A172 (cell line): ENCODE results near the genes DNAJC8 and ATP5IF1.

GRCh38 chr1:28232244-28233460, at the start of gene DNAJC8:
TSS of gene DNAJC8 (minus strand) at chr1:28233029.
- RAMPAGE, long total RNA = start-site peak on the minus strand at chr1:28233008-28233037, 112 and 1,768 reads in 2 replicates

DNA sequence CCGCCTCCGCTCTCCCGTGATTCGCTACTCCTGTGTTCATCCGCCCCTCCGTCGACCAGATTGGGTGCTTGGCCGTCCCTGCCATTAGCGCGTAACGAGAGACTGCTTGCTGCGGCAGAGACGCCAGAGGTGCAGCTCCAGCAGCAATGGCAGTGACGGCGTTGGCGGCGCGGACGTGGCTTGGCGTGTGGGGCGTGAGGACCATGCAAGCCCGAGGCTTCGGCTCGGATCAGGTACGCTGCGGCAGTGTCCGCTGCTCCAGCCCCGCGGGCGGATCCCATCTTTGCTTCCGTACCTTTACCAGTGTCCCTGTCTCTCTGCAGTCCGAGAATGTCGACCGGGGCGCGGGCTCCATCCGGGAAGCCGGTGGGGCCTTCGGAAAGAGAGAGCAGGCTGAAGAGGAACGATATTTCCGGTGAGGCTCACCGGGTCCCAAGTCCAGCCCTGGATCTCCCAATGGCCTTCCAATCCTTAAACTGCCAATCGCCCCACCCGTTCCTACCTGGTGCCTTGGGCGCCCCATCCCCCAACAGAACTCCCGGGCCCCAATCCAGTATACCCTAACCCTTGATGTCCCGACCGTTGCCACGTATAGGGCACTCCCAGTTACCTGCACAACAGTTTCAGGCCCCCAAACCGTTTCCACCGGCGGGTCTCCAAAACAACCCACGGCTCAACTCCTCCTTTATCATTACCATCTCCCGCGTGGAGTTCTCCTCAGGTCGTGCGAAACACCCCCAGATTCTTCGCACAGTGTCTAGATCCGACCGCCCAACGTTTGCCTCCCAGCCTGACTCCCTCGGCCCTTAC, at the start of gene ATP5IF1:
Gene ATP5IF1, plus strand, starts transcription at position 87 of the 810 bp plus-strand sequence.
- RAMPAGE, long total RNA = start-site peak on the plus strand centred at position 102 of the sequence, 55 bp wide, 1,514 and 3,367 reads in 2 replicates

DNA sequence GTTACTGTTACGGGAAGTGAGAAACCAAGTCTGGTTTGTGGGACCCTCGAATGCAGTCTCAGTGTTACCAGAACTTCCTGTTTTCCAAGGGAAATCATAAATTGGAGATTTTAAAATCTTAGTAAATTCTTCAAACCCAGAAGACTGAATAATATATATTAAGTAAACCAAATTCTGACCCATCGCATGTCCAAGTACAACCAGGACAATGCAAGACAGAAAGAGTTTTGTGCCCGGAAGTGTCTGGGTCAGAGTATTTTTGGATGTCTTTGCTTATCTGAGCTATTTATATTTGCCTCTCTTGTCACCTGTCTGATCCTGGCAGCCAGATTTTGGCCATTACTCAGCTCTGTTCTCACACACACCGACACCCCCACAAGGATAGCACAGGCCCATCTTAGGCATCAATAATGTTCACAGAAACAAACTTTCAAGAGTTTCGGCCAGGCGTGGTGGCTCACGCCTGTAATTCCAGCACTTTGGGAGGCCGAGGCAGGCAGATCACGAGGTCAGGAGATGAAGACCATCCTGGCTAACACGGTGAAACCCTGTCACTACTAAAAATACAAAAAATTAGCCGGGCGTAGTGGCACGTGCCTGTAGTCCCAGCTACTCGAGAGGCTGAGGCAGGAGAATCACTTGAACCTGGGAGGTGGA, 8.9 kb downstream of the ATP5IF1 start:
- RAMPAGE, long total RNA = no peak

- RAMPAGE, long total RNA = no peak
These were observed 690 bp downstream of the SESN2 start for GRCh38 chr1:28259739-28260676.

- RAMPAGE, long total RNA = no peak
These were observed 5.2 kb upstream of the MED18 start for GRCh38 chr1:28323747-28324024.

- RAMPAGE, long total RNA = no peak
These were observed 363 bp upstream of the RCC1 start for GRCh38 chr1:28505625-28505735.

GRCh38 chr1:28644030-28644583, 1.2 kb upstream of the TAF12 start:
- RAMPAGE, long total RNA = no peak

- RAMPAGE, long total RNA = no peak
These were observed 12.7 kb upstream of the GMEB1 start for GRCh38 chr1:28655900-28656269.

DNA sequence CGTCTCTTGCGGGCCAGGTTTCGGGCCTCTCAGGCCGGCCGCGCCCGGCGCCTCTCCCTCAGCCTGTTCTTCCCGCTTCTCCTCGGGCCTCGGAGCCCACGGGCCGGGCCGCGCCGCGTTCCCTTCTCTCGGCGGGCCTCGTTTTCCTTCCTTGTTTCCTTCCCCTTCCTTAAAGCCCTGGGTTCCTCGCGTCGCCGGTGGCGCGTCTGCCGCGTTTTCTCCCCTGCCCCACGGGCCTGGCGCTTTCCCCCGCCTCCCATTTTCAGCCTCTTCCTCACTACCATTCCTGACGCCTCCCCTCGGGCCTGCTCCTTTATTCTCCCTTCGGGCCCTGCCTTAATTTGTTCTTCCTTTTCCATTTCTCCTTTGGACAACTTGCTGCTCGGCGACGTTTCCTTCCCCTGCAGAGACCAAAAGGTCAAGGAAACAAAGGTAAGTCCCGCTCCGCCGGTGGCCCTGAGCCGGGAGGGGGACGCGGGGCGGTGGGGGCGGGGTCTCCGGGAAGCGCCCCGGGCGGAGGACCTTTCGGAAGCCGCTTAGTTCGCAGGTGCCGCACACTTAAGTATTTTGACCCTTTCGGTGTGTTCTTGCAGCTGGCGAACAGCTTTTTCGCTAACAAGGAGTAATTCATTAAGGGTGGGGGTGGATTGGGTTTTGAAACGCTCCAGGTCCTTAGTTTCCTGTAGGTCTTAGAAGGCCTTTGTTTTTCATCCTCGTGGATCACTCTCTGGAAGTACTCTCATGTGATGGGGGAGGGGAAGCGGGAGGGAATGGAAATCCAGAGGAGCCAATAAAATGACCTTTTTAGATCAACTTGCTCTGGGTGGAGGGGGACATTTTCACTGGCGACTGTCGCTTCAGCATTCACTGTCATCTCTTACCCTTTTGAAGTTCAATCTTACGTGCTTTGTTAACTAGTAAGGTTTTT, 775 bp downstream of the YTHDF2 start:
- RAMPAGE, long total RNA = no peak

GRCh38 chr1:28743309-28743781, 6.6 kb downstream of the YTHDF2 start:
- RAMPAGE, long total RNA = no peak

DNA sequence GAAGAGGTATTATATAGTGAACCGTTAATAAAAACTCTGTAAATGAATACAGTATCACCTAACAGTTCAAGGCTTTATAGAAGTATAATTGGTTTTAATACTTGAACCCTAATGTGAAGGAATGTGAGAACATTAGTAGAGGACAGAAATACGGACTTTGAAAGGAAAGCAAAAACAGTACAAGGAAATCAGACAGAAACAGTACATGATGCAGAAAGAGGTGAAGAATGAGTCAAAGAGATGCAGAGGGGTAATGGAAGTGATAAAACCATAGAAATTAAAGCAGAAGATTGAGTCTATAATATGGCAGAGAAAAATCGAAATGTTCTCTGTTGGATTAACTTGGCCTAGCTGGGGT, 7.3 kb downstream of the YTHDF2 start:
- RAMPAGE, long total RNA = no peak

GRCh38 chr1:28812978-28813445, 1.0 kb downstream of the OPRD1 start:
- RAMPAGE, long total RNA = no peak

DNA sequence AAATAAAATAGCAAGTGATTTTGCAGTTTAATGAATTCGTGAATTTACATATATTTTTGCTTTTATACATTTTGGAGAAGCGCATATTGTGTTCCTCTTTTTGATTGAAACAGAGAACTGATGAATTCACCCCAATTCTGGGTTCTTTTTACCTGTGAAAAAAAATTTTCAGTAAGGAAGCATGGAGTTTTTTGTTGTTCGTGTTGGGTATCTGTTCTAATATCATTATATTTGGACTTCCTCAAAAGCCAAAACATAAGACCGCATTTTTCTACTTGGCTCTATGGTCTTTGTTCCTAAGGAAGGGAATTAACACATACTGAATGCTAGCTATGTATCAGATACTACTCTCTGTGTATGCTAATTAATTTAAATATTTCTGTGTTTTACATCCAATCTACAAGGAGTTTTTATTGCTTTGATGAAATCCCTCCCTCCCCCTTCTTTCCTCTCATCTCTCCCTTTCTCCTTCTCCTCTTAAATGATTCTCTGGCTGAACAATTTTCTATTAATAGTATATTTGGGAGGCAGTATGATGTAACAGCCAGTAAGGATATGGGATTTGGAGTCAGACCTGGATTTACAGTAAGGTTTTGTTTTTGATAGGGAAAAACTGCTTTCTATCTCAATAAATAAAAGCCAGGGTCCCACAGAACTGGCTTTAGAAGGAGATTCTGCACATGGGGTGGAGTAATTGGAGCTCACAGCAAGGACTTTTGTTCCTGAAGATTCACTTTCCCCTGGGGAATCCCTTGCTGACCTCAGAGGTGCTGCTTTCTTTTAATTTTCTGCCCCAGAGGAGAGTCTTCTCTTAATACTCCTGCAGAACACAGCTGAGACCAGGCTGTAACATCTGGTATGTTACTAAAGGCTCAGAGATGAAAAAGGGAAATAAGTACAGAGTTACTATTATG, 13.1 kb downstream of the EPB41 start:
- RAMPAGE, long total RNA = no peak

DNA sequence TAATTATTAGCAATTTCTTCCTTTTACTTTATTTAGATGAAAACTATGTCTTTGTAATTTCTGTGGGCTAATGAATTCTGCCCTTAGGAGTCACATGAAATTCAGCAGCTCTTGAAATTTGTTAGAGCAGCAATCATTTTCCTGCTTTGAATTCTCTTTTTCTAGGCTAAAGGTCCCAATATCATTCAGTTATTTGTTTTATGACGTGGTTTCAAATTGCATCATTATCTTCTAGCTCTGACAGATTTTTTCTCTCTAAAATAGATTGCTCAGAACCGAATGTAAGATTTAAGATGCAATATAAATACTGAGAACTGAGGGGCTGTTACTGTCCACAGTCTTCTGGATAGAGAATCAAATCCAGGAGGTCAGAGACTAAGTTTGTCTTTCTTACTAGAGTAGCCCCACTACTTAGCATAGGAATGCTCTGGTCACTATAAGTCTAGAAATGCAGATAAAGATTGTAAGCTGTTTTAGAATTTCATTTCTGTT, 59.6 kb downstream of the EPB41 start:
- RAMPAGE, long total RNA = no peak

- RAMPAGE, long total RNA = no peak
These were observed 25.0 kb upstream of the TMEM200B start for GRCh38 chr1:29148284-29149525.

DNA sequence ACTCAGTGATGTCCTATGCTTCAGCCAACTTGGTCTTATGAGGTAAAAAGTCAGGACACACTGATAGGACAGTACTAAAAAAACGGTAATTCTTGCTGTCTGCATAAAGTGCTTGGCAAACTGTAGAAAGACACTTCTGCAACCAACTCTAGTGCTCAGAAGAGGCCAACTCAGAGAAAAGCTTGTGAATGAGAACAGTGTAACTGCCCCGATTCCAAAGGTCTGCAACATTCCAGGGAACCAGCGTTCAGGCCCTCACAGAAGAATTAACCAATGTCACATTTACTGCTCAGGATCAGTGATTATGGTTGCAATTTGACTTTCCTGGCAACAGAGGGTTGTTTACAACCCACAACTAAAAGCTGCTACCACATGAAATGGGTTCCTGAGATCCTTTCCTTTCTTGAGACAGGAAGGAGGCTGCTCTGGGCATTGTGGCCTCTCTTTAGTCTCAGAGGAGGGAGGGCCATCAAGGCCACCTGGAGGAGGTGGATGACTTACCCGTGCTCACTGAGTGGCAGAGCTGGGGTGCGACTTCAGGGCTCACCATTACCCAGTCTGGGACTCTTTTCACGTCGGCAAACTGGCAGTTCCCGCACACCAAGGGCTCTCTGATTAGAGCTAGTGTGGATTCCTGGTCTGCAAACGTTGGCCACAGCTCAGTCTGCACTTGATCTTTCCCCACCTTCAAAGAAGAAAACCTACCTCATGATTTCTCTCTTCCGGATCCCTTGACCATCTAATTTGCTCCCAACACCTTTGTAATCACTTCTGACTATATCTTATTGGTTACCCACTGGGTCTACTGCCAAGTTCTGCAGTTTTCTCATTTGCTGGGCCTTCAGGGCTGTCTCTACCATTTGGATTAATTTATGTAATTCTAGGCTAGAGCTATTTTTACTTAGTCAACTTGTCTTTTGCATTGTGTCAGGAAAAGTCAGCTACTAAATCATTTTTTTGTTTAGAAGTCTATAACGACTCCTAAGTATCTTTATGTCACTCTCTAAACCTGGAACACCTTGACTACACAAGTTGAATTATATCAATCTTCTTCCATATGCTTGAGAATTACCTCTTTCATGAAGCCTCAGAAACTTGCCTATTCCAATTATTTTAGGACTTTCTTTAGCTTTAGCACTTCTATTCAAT, 15.1 kb downstream of the SRSF4 start:
- RAMPAGE, long total RNA = no peak

GRCh38 chr1:29179482-29180555, 1.9 kb downstream of the SRSF4 start:
- RAMPAGE, long total RNA = no peak

- RAMPAGE, long total RNA = no peak
These were observed 2.9 kb downstream of the PTPRU start for GRCh38 chr1:29239149-29239779.

DNA sequence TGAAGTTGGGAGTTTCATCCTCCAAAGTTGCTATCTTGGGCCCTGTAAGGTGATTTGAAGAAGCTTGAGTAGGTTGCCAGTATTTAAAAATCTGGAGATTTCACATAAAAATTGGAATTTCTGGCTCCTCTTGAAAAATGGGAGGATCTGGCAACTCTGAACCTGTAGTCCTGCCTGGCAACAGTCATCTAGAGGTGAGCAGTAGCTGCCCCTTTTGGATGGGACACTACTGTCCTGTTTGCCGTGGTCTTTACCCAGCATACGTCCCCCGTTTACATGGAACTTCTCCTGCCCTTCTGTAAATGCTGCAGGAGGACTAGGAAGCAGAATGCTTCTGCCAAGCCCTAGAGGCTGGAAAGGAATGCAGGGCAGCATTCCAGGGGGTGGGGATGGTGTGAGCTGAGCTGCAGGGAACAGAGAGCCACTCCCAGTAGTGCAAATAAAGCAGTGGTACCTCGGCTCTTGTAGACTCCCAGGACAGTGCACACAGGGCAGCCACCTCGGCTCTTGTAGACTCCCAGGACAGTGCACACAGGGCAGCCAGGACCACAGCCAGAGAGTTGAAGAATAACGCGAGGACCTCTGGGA, 35.3 kb downstream of the PTPRU start:
- RAMPAGE, long total RNA = no peak

DNA sequence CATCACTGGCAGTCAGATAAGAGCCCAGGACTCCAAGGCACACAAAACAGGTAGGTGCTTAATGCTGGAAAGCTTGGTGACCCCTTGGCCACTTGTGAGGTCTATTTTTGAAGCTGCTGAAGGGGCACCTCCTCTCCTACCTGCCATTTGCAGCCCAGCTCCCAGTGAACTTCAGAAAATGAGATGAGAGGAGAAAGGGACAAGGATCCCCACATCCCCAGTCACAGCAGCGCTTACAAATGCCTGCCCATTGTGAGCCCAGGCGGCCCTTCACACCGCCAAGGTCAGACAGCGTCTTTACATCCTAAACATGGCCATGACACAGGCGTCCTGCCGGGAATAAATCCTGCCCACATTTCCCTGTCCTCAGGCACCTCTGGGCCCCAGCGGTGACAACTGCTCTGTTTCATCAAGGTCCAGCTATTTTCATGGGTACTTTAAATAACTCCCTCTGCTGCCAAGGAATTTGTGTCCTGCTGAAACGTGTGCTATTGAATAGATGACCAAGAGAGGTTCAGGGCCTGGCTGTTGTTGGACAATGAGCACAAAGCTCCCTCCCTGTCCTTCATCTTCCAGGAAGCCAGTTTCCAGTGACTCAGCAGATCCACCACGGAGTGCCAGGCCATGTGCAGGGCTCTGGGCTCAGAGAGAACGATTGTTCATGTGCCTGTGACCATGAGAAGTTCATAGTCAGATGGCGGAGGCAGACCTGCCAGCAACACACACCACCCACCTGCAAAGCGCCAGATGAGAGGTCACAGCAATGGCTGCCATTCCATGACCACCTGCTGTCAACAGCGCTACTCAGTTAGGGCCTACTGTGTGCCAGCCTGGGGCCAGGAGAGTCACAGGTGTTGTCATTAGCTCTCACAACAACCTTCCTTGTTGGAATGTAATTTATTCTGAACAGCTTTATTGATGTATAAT, 195.8 kb downstream of the MATN1 start:
- RAMPAGE, long total RNA = no peak